LNCaP clone FGC (cell line): ENCODE measurements around a stretch of chr4.

DNA sequence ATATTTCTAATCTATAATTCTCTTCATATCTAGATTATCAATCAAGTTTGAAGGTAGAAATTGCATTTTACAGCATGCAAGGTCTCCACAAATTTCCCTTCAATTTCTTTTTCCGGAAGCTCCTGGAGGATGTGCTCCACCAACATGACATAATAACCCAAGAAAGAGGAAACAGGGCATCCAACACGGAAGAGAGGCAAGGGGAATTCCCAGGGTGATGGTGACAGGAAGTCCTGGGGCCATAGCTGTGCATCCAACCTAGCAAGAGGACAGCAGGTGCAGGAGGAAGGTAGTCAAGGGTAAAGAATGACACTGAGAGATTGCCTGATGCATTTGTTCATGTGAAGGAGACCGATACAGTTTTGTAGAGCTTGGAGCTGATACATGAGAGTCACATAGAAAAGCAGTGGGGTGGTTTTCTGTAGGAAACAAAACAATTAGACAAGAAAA, 115.7 kb upstream of the LSM6 start:
- RRBS, 2 experiments: no CpG with 5 or more reads among the region's 3 CpGs

- RRBS, 2 experiments: no CpG with 5 or more reads among the region's 19 CpGs
Observed at GRCh38 chr4:146242942-146243706, 28.8 kb downstream of the REELD1 start.

GRCh38 chr4:147146945-147147353, 201.3 kb upstream of the TTC29 start:
- RRBS, 2 experiments: no CpG with 5 or more reads among the region's 5 CpGs

DNA sequence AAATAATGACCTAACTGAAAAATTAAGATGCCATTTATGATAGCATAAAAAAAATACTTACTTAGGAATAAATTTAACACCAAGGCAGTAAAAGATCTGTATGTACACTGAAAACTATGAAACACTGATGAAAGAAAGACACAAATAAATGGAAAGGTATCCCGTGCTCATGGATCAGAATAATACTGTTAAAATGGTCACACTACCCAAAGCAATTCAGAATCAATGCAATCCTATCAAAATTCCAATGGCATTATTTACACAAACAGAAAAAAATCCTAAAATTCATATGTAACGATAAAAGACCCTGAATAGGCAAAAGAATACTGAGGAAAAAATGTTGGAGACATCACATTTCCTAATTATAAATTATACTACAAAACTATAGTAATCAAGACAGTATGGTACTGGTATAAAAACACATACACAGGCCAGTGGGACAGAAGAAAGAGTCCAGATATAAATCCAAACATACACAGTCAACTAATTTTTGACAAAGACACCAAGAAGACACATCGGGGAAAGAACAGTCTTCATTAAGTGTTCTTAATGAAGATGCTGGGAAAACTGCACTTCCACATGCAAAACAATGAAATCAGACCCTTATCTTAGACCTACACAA, 18.8 kb downstream of the TMEM184C start:
- RRBS, 2 experiments: no CpG with 5 or more reads among the region's 3 CpGs

- RRBS, 2 experiments: no CpG with 5 or more reads among the region's 3 CpGs
Observed at GRCh38 chr4:147673481-147674197, 10.3 kb downstream of the PRMT9 start.

DNA sequence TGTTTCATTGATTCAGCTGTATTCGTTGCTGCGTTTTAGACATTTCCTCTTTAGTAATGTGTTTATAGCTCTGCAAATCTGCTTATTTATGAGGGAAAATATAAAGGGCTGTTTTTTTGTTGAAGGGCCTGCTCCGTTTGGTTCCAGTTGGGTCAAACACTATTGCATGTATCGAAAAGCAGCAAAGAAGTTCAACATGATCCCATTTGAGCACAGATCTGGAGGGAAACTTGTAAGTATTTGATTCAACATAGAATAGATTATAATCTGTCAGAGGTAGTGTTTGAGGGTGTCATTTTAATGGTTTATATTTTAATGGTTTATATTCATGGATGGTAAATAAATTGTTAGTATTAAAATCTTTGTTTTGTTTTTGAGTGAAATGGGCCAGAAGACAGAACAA, 147.2 kb downstream of the ARHGAP10 start:
- RRBS, 2 experiments: no CpG with 5 or more reads among the region's 4 CpGs

GRCh38 chr4:147881593-147882146, 149.8 kb downstream of the ARHGAP10 start:
- RRBS, 2 experiments: no CpG with 5 or more reads among the region's 5 CpGs

- RRBS, 2 experiments: no CpG with 5 or more reads among the region's 9 CpGs
Observed at GRCh38 chr4:148015312-148016096, 283.6 kb downstream of the ARHGAP10 start.

- RRBS, 2 experiments: no CpG with 5 or more reads among the region's 2 CpGs
Observed at GRCh38 chr4:148283776-148283977, 158.5 kb downstream of the NR3C2 start.

DNA sequence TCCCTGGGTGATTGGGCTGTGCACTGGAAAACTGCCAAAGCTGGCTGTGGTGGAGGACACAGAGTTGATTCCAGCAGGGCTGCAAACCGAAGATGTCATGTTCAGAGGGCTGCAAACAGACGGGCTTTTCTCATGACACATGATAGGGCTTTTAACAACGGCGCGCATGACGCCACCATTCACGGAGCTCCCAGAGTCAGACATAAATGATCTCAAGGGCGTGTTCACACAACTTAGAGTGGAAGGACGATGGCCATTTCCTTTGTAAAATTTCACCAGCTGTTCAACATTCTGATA, 6.1 kb downstream of the NR3C2 start:
- RRBS, 2 experiments: no CpG with 5 or more reads among the region's 9 CpGs

GRCh38 chr4:148442579-148443615, 683 bp upstream of the NR3C2 start:
- RRBS, 2 experiments: no CpG with 5 or more reads among the region's 52 CpGs

DNA sequence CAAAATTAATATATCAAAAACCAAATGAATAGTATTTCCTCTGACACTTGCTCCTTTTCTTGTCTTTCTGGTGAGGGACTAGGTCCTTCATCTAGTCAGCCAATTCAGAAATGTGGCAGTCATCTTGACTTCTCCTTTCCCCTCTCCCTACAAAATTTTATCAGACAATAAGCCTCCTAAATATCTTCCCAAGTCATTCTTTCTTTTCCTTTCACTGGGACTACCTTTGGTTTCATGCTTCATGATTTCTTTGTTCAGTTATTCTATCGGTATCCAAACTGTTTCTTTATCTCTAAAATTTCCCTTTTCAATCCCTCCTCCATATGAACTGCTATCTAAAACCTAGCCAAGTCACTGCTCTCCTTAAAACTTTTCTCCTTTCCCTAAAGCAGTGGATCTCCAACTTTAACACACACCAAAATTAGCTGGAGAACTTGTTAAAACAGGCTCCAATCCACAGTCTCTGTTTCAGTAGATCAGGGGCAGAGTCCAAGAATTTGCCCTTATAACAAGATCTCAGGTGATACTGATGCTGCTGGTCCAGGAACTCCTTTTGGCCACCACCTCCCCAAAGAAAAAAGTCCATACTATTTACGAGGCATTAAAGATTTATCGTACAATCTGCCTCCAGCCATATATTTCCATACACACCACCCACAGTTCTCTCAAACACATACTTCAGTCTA, 219.7 kb upstream of the MAB21L2 start:
- RRBS, 2 experiments: no CpG with 5 or more reads among the region's 3 CpGs

DNA sequence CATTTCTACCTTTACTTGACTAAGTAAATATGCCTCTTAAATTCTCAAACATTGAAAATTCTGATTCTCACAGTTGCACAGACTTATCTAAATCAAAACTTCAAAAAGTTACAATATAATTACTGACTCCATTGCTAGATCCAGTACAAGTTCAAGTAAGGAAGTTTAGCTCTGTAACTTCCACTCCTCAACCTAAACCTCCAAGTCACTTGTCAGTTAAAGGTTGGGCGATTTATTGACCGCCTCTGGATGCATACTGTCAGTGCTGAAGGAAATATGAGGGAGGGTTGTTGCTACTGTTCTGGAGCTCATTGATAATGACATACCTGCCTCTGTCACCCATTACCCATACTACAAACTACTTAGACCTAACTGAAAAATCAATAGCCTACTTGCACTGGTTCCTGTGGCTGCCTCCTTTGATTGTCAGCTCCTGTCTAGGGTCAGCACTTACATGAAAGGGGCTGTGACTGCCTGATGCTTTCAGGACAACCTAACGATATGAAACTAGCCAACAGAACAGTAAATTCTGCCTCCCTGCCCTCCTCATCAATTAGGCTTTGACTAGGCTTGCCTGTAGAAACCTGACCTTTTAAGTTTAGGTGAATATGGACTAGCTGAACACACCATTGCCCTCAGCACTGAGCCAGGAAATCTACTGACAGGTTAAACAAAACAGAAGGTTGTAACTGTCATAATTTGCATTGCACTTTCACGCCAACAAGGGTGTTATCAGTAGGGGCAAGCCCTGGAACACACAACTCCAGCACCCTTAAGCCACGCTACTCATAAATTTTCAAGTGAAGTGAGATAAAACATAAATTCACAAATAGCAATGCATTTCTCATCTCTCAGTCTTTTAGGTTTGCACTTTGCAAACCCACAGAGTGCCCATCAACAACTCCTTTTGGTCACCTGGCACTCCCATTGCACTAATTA, 9.2 kb upstream of the MAB21L2 start:
- RRBS, 2 experiments: no CpG with 5 or more reads among the region's 5 CpGs

DNA sequence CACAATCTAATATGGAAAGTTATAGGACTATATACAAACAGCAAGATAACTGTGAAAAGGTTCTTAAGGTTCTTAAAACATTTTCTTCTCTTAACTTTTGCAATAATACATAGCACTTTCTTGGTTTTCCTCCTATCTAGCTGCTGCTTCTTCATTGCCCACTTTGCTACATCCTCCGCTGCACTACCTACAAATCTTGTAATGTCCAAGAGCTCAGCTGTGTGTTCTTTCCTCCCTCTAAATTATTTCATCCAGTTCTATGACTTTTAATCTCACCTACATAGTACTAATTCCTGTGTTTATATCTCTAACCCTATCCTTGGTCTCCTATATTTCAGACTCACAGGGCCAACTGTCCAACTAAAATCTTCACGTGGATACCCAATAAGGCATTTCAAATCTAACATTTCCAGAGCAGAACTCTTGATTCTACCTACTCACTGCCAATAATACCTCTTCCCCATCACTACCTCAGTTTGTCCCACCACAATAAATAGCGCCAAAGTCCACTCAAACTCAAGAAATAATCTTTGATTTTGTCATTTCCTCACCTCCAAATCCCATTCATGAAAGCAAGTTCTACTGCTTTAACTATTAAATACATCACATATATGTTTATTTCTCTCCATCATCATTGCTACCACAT, 165.7 kb downstream of the MAB21L2 start:
- RRBS, 2 experiments: no CpG with 5 or more reads among the region's 3 CpGs

- RRBS, 2 experiments: no CpG with 5 or more reads among the region's 4 CpGs
Observed at GRCh38 chr4:151176445-151176967, 77.1 kb downstream of the RPS3A start.

DNA sequence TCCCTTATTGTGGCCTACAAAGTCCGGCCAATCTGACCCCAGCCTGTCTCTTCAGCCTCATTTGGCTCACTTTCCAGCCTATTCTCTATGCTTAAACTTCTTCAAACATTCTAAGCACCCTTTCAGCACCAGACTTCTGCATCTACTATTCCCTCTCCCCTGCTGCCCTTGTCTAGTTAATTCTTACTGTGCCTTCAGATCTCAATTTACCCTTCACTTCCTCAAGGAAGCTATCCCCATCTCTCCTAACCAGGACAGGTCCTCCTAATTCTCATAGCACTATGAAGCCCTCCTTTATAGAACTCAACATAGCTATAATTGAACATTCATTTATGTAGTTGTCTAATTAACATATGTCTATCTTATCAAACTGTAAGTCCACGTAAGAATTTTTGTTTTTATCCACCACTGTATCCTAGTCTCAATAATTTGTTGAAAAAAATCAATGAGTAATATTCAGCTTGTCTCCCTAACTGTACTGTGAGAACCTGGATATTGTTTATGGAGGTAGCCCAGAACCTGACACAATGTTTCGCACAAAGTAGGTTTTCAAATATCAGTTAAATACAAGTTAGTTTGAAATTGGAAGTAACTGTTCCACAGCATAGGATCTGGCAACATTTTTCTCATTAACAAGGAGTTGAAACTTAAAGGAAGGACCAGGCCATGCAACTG, 16.9 kb downstream of the PRSS48 start:
- RRBS, 2 experiments: no CpG with 5 or more reads among the region's 3 CpGs

- RRBS, 2 experiments: no CpG with 5 or more reads among the region's 1 CpG
Observed at GRCh38 chr4:151315120-151315604, 10.2 kb downstream of the SH3D19 start.

GRCh38 chr4:151324174-151324630, 1.2 kb downstream of the SH3D19 start:
- RRBS, 2 experiments: no CpG with 5 or more reads among the region's 9 CpGs

- RRBS, 2 experiments: no CpG with 5 or more reads among the region's 12 CpGs
Observed at GRCh38 chr4:151673769-151674267, 87.0 kb downstream of the GATB start.

DNA sequence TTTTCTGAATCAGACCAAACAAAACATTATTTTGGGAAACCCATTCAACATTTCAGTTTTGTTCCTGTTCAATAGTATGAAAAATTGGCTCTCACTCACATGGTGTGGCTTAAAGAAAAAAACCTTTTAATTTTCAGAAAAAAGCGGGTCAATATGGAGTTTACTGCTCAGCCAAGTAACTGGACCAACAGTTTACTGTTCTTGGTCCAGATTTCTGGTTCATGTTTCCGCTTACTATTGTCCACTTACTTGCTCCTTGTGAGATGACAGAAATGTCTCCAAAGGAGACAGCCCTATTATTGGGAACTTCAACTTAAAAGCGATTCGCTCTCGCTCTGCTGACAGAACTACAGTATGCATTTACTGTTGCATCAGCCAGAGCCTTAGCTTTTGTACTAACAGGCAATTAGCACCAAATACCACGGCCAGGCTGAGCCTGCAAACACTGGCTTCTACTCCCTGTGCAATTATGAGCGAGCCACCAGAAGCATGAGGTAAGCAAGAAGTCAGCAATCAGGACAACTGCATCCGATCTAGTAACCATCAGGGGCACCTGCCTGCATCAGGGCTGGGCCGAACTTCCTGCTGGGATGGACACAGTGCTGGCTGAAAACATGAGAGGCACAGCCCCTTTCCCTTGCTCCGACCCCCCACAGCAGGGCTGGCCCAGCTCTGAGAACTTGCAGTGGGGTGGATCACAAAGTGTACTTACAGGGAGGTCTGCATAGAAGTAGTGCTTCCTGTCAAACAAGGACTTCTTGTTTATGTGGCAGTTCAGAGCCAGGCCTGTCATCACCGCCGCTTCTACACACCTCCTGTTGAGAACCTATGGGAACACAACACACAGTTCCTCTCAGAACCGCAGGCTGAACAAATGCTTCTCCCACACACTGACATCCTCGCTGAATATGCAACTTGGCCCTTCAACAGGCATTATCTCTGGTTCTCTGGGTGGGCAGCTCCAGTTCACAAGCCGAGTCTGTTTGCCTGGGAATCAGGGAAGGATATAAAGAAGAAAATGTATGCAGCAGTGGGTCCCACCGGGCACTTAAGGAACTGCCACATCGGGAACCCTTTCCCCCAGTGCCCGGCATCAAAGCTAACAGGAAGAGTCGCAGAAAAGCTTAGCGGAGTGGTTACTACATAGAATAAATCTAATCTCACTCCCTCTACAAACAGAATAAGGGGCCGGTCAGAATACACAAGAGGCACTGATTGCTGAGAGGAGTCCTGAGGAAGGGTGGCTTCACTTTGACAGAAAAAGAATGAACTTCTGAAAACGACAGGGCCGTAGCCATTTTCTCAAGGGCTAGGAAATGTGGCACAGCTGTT, 41.6 kb downstream of the GATB start:
- RRBS, 2 experiments: 93 to 96% methylated on average over 2 to 3 of the region's 23 CpGs